LUHMES (cell line): ENCODE data around the genes ADGRG3 and TEPP.

GRCh38 chr16:57634955-57635923 is 6.8 kb downstream of the ADGRG1 start:
- PRO-cap, result no peak

DNA sequence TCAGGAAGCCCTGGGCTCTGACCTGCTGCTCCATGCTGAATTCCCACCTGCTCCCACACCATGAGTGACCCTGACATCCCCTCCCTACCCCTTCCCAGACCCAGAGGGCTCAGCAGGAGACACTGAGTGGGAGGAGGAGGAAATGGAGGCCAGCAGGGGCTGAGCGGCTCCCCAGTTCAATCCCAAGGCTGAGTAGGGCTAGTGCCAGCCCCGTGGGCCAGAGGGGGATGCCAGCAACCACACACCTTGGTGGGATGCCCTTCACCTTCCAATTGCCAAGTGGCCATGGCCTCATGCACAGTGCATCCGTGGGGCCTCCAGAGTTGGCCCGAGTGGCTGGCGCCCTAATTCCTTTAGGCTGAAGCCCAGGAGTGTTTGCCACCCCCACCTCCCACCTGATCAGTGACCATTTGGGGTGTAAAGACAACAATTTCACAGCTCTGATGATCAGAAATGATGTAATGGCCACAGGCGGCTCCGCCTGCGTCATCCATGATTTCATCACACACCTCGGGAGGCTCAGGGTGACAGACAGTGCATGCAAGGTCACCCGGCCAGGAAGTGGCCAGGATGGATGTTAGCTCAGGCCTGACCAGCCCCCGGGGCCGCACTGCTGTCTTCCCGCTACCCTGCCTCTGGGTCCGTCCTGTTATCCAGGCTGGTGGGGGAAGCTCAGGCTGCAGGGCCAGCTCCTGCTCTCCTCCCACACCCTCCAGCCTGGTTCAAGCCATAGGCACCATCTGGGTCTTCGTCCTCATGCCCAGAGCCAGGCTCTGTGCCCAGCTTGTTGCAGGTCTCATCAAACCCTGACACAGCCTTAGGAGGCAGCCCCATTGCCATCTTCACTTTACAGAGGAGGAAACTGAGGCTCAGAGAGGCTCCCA is 799 bp upstream of the ADGRG3 start:
- PRO-cap, result no peak

DNA sequence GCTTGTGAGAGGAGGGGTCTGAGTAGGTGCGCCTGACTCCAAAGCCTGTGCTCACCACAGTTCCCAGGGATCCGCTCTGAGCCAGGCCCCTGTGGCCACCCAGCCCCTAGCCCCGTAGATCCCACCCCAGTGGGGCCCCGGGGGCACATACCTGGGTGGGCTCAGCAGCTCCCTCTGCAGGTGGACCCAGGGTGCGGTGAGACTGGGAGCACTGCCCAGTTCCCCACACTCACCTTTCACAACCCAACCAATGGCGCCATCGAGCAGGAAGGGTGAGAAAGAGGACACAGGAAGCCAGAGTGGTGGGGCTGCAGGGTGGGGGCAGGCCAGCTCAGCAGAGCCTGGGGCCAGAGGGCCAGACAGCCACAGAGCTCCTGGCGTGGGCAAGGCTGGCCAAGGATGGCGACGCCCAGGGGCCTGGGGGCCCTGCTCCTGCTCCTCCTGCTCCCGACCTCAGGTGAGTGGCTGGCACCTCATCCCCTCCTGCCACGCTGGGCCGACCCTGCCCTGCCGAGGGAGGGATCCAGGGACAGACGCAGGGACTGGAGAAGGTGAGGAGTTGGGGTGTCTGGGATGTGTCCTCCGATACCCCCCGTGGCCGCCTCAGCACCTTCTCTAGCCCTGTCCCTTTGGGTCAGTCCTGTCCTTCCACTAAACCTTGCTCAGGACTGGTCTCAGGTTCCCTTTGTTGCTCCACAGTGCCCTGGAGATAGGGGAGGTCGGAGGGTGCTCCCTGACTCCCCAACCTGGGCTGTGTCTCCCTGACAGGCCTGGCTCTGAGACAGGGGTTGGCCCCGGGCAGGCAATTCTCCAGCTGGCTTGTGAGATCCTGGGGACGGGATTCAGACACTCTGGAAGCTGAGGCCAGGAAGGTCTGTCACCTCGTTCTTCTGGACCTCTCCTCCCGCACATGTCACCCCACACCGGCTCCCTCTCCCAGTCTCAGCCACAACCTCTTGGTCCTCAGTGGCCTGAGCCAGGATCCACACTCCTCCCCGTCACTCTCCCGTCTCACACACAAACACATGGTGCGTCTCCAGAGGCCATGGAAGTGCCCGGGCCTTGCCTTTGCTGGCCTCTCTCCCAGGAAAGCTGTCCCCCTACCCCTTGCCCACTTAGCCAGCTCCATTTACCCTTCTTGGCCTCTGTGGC is at the start of gene ADGRG3:
ADGRG3 (plus strand) TSS at position 358 of the 1,152 bp plus-strand sequence.
- PRO-cap, result no peak

DNA sequence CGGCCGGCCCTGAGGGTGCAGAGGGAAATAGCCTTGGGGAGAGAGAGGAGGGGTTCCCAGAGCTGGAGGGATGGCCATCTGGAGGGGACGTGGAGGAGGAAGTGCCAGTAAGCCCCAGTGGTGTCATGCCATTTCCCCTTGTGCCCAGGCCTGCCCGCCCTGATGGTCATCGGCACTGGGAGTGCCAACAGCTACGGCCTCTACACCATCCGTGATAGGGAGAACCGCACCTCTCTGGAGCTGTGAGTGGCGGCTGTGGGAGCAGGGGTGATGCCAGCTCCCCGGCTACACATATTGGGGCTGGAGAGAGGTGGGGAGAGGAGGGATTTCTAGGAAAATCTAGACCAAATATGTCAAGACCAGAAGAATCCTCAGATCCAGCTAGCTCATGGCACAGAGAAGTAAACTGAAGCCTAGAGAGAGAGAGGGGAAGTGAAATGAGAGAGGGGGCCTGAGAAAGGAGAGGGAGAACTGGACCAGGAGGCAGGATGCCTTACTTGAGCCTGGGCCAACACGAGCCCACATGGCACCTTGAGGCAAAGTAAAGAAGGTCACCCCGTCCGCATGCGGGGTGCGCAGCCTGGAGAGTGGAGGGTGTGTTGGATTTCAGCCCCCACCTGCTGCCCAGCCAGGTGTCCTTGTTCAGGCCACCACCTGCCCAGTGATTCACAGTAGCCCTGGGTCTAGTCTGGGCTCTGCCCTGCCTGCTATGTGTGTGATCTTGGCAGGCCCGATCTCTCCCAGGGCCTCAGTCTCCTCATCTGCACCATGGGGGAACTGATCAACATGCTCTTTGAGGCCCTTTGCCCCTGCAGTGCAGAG is 10.2 kb upstream of the DRC7 start:
- PRO-cap, result no peak

- PRO-cap, result no peak
Observed at GRCh38 chr16:57774737-57775560, 27.3 kb downstream of the KIFC3 start.

DNA sequence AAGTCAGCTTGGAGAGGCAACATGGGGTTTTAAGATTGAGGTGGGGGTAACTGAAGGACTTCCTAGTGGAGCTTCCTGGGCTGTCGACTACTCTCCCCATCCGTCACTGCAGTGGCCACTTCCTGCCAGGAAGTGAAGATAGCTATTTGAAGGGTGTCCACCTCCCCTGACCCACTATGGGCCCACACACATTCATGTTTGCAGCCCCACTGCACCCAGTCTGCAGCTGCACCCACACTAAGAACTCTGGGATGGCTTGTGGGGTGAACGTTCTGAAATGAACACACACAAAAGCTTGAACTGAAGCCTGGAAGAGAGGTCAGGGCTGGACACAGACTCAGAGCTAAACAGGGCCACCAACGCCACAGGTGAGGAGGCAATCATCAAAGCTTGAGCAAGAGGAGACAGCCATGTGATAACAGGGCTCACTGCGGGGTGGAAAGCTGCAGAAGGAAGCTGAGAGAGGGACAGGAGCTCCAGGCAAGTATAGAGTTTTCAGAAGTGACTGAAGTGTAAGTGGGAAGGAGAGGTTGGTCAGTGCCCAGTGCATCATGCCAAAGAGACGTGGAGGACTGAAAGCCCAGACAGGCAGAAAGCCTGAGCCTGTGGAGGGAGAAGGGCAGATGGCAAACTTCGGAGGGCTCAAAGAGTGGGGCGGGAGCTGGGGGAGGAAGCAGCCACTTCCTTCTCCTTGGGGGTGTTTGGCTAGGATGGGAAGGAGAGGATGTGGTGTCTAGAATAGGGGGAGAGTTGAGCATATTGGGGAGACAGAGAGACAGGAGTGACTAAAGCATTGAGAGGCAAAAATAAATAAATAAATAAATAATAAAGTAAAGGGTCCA is 2.8 kb downstream of the KIFC3 start:
- PRO-cap, result no peak

GRCh38 chr16:57976231-57977025 is at the start of gene TEPP:
TEPP (plus strand) TSS chr16:57976544.
- PRO-cap, result no peak

DNA sequence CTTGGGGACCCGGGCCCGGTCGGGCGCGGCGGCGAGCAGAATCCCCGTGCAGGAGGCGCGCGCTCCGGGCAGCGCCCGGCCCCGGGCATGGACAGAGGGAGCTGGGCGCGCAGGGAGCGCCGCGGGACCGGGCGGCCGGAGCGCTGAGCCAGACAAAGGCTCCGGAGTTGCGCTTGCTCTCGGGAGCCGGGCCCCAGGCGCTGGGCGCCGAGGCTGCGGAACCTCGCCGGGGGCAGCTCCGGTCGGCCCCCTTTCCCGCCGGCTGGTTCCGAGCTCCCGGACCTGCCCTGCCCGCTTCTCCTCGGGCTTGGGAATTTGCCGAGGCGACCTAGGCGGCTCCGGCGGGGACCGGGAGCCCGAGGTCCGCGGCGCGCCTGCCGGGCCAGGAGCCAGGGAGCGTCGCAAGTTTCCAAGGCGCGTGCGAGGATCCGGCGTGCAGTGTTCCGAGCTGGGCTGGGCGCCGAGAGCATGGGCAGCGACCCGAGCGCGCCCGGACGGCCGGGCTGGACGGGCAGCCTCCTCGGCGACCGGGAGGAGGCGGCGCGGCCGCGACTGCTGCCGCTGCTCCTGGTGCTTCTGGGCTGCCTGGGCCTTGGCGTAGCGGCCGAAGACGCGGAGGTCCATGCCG is 443 bp downstream of the MMP15 start:
- PRO-cap, result no peak

GRCh38 chr16:58026511-58026819 is 911 bp downstream of the MMP15 start:
- PRO-cap, result no peak

DNA sequence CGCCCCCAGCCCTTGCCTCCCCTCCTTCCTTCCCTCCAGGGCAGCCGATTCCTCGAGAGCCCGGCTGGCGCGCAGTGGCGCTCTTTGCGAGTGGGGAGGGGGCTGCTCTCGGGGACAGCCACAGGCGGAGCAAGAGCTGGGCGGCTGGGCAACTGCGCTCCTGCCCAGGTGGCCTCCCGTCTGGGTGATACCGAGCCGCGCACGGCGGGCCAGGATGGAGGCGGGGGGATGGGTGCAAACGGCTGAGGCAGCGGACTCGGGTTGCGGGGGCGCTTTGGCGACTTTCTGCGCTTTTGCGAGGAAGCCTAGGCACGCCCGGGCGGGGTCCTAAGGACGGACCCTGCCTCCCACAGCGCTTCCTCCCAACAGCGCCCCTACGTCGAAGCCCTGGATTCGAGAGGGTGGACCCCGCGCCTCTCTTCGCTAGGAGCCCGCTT is 1.3 kb downstream of the MMP15 start:
- PRO-cap, result no peak

GRCh38 chr16:58421007-58421496 is 28.8 kb downstream of the GINS3 start:
- PRO-cap, result no peak

GRCh38 chr16:58422812-58423422 is 30.6 kb downstream of the GINS3 start:
- PRO-cap, result no peak

DNA sequence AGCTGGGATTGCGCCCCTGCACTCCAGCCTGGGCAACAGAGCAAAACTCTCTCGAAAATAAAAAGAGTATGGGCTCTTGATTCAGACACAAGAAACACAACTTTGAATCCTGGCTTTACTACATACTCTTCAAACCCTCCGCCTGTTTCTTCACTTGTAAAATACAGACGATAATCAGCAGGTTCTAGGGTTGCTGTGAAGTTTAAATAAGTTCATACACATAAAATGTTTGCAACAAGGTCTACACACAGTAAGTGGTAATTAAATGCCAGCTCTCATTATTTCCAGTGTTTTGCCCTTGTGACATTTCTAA is 32.0 kb downstream of the GINS3 start:
- PRO-cap, result no peak

DNA sequence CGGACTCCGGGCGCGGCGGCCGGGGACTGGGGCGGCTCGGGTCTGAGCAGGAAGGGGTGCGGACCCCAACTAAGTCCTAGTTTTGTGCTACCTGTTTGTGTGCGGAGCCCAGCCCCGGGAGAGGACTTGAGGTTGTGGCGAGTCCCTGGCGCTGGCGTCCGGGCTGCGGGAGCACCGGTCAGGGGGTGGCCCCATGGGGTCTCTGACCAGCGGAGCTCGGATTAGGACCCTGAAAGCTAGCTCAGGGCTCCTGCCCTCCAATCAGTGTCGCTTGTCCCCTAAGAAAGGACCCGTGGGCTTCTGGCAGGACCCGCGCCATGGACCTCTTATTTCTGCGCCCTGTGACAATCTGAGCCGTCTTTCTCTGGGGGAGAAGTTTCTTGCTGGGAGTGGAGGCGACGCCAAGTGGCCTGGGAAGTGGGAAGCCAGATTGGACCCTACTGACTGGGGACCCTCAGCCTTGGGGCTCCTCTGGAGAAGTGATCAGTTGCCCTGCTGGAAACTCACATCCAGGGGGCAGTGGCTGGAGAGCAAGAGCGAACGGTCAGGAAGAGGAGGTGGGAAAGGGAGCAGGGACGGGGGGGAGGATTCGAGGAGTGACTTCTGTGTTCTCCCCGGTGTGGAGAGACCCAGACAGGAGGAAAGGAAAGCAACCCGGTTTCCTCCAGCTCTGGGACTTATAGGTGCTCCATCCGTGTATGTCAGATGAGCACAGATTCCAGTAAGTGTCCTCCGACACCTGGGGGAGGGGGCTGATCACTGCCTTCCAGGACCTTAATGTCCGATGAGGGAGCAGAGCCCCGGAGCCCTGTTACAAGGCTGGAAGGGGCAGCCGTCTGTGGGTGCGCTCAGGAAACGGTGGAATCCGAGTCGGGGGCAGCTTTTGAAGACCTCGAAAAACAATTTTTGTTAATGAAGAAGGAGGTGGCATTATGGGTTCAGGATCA is 35.2 kb upstream of the NDRG4 start:
- PRO-cap, result bidirectional peak, plus-strand start at position 599 of the sequence, minus-strand start at position 482 of the sequence

GRCh38 chr16:58475300-58475804 is 24.6 kb upstream of the NDRG4 start:
- PRO-cap, result no peak

DNA sequence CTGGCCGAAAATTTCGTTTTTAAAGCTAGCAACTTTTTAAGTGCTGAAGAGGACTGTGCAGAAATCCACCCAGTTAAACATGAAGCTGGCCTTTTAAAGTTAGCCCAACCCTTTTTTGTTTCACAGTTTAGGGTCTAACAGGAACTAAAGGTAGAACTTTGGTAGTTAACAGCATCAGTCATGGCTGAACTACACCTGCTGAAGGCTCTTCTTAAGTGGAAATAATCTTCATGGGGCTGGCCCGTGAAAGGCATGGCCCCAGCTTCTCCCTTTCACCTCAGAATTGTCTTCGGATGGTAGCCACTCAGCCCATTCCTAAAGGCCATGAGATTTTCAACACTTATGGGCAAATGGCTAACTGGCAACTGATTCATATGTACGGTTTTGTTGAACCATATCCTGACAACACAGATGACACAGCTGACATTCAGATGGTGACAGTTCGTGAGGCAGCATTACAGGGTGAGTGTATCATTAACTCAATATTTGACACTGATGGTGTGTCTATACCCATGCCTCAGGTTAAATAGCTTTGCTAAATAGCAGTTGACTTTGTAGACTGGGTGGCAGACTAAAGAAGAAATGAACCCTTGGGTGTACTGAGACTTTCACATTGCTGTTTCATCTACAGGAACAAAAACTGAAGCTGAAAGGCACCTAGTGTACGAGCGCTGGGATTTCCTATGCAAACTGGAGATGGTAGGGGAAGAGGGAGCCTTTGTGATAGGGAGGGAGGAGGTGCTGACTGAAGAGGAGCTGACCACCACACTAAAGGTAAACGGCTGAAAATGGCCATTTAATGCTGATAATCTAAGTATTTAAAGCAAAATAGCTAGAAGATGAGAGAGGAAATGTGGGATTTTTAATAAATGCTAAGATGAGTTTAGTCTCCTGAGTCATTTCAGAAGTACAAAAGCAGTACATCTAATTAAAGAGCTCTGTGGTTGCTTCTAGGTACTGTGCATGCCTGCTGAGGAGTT is 2.7 kb downstream of the SETD6 start:
- PRO-cap, result no peak

DNA sequence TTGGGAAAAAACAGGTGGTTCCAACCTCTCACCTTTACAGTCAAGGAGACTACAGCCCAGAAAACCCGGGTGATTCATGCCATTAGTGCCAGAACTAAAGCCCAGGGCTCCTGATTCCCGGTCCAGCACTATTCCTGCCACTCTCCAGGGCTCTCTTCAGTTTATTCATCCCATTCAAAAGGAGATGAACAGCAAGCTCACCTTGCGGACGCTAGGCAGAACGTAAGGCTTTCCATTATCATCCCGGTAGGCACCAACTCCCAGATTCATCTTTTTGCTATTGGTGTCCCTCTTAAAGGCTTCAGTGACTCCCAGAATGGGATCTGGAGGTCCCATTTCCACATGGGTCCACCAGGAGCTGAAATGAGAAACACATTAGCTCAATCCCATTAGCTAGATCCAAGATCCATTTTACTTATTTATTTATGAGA is 10.6 kb downstream of the GOT2 start:
- PRO-cap, result no peak

GRCh38 chr16:58732701-58733215 is 1.4 kb downstream of the GOT2 start:
- PRO-cap, result no peak

DNA sequence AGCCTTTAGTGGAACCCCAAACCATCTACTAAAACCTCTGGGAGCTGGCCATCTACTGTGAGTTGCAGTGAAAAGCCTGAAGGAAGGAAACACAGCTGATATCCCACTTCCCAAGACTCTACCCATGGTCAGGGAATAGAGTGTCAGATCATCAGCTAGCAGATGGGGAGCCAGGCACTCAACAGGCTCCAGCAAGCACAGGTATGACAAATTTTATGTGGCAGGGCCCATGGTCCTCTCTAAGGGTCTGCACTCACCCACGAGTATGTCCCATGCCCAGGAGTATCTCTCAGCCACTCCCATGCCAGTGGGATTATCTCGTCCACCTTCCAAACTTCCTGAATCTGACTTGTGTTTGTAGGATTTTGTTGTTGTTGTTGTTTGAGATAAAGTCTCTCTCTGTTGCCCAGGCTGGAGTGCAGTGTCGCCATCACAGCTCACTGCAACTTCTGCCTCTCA is 1462.9 kb downstream of the CDH8 start:
- PRO-cap, result no peak

GRCh38 chr16:61445614-61445940 is 590.7 kb downstream of the CDH8 start:
- PRO-cap, result no peak